Fibroblast of villous mesenchyme (primary cell): Measurements from ENCODE around the genes H3Y2 and CDH10.

- CAGE, long polyA plus RNA: no peak
Measured at GRCh38 chr5:17277584-17277943, 60.1 kb downstream of the BASP1 start.

- CAGE, long polyA plus RNA: no peak
Measured at GRCh38 chr5:17436689-17437080, 55.2 kb downstream of the H3Y2 start.

- CAGE, long polyA plus RNA: no peak
Measured at GRCh38 chr5:17491831-17492190, at the start of gene H3Y2. Gene H3Y2 (minus strand): TSS chr5:17492076.

DNA sequence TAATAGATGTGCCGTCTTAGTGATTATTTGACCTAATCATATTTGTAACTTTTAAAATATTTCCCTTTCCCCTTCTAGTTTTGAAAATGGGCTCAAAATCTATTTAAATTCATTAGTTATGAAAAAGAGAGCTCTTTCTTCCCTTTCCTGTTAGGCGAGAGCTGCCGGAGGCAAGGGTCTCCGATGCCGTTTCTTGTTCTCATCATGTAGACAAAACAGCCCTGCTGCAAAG lies 393.6 kb upstream of the H3Y1 start:
- CAGE, long polyA plus RNA: no peak

GRCh38 chr5:18242968-18243340 lies 587.3 kb upstream of the H3Y1 start:
- CAGE, long polyA plus RNA: no peak

DNA sequence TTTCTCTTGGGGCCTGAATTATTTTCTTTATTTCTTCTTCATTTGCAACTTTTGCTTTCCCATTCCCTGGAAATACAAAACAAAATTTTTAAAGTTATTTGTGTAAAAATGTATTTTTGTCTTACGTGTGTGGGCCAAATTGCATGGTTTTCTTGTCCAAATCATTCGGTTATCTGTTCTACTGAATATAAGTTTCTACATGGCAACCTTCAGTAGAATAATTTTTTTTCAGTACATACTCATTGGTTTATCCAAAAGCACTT lies 672.6 kb upstream of the H3Y1 start:
- CAGE, long polyA plus RNA: no peak

GRCh38 chr5:18673939-18674825 lies 1018.5 kb upstream of the H3Y1 start:
- CAGE, long polyA plus RNA: no peak

DNA sequence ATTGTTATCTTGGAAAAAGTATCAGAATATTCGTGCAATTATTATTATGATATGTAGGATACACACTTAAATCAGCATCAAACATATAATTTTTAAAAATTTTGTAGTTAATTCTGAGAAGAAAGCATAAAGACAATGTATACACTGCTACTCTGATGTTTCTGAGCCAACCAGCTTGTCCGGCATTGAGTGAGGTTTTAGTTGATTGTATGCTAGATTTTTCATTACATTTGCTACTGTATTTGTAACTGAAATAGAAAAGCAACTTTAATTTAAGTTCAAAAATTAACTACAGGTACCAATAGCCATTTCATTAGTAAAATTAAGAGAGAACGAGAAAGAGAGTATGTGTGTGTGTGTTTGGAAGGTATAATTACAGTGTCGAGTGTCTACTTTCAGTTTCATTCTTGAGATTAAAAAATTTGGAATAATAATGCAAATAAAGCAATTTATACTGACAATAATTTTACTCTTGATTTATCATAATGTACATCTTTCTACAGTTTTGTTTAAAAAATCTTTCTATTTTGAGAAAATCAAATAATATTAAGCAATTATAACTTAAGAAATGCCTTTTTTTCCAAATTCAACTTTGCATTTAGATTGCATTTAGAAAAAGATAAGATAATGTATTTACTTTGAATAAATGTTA lies 160.4 kb upstream of the CDH12 start:
- CAGE, long polyA plus RNA: no peak

- CAGE, long polyA plus RNA: no peak
Measured at GRCh38 chr5:23886426-23886713, 379.0 kb downstream of the PRDM9 start.

- CAGE, long polyA plus RNA: start-site peak on the minus strand at chr5:24644934-24644978, 134 and 81 reads in 2 replicates
Measured at GRCh38 chr5:24644432-24645228, at the start of gene CDH10. Gene CDH10 (minus strand): TSS chr5:24644978.

DNA sequence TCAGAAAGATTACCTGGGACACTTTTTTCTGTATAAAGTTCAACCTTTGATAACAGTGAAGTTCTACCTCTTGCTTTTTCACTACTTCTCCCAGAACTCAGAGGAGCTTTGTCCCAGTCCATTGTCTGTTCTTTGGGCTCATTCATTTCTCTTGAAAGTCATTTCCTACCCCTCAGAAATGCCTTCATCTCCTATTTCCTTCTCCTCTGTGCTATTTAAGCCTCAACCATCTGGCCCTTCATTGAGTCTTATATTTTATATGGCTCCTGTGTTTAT lies 16.4 kb upstream of the CDH10 start:
- CAGE, long polyA plus RNA: no peak

- CAGE, long polyA plus RNA: no peak
Measured at GRCh38 chr5:26236881-26237273, 801.5 kb downstream of the CDH9 start.

DNA sequence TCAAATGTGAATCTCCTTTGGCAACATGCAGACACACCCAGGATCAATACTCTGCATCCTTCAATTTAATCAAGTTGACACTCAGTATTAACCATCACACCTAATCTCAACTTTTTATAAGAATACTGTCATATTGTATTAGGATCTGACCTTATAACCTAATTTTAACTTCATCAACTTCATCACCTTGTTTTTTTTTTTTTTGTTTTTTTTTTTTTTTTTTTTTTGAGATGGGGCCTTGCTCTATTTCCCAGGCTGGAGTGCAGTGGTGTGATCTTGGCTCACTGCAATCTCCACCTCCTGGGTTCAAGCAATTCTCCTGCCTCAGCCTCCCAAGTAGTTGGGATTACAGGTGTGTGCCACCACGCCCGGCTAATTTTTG lies 1024.4 kb upstream of the CDH9 start:
- CAGE, long polyA plus RNA: no peak

DNA sequence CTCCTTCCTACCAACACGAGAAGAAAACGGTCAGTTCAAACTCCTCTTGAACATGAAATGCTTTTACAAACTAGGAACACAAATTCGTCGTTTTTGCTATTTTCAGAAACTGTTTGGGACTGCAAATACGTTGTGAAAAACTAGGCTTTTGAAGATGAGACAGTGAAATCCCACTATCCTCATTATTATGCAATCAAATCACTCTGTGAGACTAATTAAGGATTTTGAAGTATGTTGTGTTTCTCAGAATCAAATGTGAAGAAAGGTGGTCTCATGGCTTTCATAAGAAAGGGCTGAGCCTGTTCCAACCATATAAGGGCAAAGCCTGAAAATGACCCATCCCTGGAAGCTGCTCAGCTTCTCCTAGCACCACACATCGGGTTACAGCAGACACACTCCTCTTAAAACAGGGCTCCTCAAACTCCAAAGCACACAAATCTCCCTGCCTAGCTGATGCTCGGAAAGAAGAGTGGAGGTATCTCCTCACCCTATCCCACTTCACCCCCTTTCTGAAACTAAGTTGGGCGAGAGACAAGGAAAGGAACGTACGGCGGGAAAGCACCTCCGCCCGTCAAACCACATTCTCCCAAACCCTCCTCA lies 33.3 kb downstream of the CDH6 start:
- CAGE, long polyA plus RNA: no peak

DNA sequence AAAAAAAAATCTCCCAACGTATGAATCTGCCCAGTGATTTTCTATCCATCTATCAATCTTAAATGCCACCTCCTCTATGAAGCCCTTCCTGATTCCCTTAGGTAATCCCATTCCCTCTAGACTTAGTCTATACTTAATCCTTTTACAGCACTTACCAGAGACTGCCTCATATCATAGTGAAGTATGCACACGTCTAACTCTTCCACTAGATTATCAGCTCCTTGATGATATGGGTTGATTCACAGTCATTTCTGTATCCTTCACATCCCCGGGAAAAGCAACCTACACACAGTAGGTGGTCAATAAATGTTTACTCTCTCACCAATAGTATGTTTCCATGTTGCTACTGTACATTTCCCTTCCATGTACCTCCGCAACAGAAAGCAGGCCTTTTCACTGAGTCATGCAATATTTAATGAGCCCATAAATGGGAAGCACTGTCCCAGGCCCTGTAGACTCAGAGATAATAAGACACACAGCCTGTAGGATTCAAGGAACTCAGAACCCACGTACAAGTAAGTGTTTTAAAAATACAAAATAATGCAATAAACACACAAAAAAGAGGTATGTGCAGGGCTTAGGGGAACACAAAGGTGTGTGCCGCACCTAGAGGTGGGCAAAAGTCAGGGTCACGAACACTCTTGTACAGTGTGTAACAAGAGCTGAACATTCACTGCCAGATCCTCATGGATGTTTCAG lies 1.1 kb downstream of the DROSHA start:
- CAGE, long polyA plus RNA: no peak

DNA sequence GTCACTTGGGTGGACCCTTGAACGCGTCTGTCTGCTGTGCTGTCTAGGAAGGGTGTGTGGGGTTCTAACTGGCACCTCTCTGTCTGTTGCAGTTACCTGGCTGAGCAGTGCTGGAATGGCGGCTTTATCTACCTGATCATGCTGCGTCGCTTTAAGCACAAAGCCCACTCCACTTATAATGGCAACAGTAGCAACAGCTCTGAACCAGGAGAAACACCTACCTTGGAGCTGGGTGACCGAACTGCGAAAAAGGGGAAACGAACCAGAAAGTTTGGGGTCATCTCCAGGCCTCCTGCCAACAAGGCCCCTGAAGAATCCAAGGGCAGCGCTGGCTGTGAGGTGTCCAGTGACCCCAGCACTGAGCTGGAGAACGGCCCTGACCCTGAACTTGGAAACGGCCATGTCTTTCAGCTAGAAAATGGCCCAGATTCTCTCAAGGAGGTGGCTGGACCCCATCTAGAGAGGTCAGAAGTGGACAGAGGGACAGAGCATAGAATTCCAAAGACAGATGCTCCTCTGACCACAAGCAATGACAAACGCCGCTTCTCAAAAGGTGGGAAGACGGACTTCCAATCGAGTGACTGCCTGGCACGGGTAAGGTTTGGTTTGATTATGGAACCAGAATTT lies 190.9 kb downstream of the GOLPH3 start:
- CAGE, long polyA plus RNA: no peak

GRCh38 chr5:32017681-32018899 lies 156.0 kb downstream of the GOLPH3 start:
- CAGE, long polyA plus RNA: no peak

DNA sequence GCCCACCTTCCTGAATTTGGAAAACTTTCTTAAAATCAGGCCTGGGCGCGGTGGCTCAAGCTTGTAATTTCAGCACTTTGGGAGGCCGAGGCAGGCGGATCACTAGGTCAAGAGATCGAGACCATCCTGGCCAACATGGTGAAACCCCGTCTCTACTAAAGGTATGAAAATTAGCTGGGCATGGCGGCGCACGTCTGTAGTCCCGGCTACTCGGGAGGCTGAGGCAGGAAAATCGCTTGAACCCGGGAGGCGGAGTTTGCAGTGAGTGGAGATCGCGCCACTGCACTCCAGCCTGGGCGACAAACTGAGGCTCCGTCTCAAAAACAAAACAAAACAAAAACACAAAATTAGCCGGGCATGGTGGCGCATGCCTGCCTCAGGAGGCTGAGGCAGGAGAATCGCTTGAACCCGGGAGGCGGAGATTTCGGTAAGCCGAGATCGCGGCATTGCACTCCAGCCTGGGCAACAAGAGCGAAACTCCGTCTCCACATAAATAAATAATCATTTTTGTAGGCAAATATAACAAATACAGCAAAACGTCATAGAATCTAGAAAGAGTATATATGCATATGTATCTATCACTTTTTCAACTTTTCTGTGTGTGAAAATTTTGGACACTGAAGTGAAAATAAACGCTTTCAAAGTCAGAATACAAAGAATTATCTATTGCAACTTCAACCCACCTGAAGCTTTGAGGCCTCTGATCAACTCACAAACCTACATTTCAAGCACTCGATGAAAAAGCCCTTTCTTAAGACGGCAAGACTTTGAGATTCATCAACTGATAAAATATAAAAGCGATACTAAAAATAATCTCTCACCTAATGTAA lies 1.5 kb downstream of the GOLPH3 start:
- CAGE, long polyA plus RNA: no peak

DNA sequence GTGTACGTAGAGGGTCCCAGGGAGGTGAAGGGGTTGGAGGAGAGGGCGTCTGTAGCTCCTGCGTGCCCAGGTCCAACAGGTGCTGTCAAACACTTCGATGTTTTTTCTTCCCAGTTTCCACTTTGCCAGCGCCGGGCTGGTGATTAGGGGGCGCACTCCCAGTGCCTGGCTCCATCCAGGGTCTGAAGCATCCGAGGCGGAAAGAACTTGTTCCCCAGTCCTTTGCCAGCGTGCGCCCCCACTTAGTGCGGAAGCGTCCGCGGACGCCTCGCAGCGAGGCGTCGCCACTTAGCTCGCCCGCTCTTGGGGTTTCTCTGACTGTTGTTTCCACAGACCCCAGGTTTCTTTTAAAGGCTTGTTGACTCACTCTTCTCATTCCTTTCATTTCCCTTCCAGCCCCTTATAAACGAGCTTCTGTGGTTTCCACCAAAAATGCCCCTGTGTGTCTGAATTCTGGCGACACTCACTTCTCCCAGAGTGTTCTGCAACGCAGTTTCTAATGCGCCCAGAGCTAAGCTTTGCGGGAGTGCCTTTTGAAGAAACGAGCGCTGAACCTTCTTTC lies 1.7 kb downstream of the NPR3 start:
- CAGE, long polyA plus RNA: no peak

DNA sequence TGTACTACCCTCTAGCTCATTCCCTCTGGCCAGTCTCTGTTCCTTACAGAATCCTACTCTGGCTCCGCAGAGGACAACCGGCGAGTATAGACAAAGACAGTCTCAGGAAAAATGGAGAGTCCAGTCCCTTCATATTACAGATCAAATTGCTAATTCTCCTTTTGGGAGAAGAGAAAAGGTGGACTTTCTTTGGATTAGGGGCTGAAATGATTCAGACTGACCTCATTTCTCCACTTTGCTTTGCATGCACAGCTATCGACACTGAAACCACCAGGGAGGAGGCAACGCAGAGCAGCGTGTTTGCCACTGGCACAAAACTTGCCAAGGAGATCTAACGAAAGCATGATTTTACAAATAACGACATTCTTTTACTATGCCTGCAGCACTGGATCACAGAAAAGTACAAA lies 279.6 kb downstream of the NPR3 start:
- CAGE, long polyA plus RNA: no peak